Kidney (tissue), 2 donors: ENCODE data around the genes CNBD2 and GHRH.

GRCh38 chr20:35968240-35968779 is at the start of gene CNBD2:
CNBD2 (plus strand) TSS chr20:35968590.
- PRO-cap = no peak

DNA sequence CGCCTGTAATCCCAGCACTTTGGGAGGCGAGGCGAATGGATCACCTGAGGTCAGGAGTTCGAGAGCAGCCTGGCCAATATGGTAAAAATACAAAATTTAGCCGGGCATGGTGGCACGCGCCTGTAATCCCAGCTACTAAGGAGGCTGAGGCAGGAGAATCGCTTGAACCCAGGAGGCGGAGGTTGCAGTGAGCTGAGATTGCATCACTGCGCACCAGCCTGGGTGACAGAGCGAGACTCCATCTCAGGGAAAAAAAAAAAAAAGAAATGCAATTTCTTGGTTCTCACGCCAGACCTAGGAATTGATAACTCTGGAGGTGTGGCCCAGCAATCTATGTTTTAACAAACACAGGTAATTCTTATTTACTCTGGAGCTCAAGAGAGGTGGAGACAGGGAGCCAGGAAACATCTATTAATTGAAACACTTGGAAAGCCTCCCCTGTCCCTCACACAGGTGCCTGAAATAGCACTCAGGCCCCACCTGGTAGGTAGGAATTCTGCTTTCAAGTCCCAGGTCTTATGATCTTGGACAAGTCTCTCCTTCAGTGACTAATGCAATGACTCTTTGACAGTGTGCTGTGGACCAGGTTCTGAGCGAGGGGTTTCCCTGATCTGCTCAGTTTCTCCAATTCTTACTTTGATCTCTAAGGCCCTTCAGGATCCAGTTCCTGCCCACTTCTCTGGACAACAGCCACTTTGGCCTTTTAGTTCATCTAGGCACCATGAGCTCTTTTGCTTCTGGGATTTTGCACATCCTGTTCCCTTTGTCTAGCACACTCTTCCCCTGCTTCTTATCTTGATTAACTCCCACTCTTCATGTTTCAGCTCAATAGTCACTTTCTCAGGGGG is 58.5 kb upstream of the EPB41L1 start:
- PRO-cap = no peak
- RRBS = no CpG with 5 or more reads among the region's 13 CpGs

DNA sequence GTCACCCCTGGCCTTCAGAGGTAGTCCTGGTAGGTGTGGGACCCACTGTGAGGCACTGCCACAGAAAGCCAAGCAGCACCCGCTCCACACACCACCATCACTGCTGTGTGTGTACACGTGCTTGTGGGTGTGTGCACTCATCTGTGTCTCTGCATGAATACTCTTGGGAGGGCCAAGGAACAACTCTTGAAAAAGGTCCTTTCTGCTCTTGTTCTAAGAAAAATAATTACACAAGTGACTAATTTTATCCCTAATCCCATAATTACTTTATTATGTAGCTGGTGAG is 21.8 kb upstream of the EPB41L1 start:
- PRO-cap = no peak
- RRBS = no CpG with 5 or more reads among the region's 2 CpGs

DNA sequence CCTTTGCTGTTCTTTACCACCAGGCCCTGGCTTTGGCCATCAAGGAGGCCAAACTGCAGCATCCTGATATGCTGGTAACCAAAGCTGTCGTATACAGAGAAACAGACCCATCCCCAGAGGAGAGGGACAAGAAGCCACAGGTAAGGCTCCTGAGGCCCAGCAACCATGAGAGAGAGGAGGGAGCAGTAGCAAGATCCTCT is 14.1 kb upstream of the AAR2 start:
- PRO-cap = no peak
- RRBS = no CpG with 5 or more reads among the region's 1 CpG

GRCh38 chr20:36229956-36231111 is 5.9 kb upstream of the AAR2 start:
- PRO-cap = no peak
- RRBS = no CpG with 5 or more reads among the region's 8 CpGs

DNA sequence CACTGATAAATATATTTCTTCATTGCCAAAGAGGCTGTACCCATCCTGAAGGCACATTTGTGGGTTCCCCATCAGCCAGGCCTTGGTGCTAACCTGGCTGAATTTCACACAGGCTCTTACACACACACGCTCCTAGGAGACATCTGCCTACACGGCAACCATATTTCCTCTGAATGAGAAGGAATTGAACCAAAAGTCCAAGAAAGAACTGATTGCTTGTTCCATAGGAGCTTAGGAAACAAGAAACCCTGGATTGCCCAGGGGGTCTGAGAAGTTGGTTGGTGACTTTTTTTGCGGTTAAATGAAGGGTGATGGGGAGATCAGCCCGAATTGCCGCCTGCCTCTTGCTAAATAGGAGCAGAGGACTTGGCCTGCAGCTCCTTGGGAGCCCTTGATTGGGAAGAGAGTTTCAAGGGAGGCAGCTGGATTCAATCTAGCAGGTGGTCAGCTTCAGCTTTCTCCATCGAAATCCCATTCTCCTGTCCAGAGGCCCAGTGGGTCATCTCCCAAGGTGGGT is 19.7 kb downstream of the AAR2 start:
- PRO-cap = no peak
- RRBS = no CpG with 5 or more reads among the region's 6 CpGs

GRCh38 chr20:36270944-36271945 is 34.9 kb upstream of the DLGAP4 start:
- PRO-cap = no peak
- RRBS = no CpG with 5 or more reads among the region's 25 CpGs

- PRO-cap = no peak
- RRBS = no CpG with 5 or more reads among the region's 4 CpGs
These were observed 30.5 kb downstream of the DLGAP4 start for GRCh38 chr20:36336777-36336976.

GRCh38 chr20:36484236-36485077 is 56.9 kb upstream of the MYL9 start:
- PRO-cap = no peak
- RRBS = no CpG with 5 or more reads among the region's 9 CpGs

DNA sequence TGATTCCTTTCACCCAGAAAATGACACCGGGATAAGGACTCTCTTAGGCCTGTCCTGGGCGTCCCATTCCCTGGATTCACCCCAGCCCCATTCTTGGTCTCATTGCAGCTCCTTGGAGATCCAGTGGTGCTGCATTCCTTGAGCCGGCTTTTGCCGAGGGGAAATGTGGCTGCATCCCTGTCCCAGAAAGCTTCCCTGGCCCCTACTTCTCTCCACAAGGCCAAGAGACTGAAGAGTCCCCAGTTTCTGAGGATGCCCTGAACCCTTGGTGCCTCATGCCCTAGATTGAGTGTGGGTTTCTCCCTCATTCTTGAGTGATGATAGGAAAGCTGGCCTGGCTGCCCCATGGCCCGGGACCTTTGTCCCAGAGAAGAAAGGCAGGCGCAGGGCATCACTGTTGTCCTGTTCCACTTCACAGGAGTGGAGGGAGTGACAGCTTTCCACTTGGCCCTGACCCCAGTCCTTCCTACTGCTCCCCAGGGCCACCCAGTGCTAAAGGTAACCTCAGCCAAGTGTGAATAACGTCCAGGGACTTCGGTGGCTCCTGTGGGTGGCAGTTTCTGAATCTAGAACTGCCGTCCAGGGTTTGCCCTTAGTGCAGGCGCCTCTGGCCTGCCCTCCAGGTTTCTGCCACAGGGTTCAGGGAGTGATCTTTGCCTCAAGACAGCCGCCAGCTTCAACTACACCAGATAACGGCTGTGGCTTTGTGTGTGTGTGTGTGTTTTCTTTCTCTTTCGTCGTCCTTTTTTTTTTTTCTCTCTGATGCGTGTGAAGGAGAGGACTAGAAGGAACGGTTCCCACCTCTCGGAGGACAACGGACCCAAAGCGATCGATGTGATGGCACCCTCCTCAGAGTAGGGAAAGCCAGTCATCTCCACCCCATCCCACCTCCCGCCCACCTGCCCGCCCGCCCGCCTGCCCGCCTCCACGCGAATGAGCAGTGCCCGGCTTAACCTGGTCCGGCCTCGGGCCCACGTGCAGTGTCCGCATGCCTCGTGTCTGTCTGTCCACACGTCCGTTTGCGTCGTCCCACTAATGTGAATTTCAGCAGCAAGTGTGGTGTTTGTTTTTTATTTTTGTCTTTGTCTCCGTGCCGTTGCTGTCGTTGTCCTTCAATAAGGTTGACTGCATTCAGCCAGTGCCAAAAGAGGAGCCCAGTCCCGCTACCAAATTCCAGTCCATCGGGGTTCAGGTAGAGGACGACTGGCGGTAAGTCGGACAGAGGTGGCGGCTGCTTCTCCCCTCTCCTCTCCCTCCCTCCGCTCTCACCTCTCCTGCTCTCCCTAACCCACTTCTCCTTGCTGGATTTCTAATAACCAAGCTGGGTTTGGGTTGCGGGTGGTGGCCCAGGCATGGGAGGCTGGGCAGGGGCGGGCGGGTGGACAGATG is 42.4 kb upstream of the MYL9 start:
- PRO-cap = no peak
- RRBS = 88% methylated on average over 3 of the region's 50 CpGs

DNA sequence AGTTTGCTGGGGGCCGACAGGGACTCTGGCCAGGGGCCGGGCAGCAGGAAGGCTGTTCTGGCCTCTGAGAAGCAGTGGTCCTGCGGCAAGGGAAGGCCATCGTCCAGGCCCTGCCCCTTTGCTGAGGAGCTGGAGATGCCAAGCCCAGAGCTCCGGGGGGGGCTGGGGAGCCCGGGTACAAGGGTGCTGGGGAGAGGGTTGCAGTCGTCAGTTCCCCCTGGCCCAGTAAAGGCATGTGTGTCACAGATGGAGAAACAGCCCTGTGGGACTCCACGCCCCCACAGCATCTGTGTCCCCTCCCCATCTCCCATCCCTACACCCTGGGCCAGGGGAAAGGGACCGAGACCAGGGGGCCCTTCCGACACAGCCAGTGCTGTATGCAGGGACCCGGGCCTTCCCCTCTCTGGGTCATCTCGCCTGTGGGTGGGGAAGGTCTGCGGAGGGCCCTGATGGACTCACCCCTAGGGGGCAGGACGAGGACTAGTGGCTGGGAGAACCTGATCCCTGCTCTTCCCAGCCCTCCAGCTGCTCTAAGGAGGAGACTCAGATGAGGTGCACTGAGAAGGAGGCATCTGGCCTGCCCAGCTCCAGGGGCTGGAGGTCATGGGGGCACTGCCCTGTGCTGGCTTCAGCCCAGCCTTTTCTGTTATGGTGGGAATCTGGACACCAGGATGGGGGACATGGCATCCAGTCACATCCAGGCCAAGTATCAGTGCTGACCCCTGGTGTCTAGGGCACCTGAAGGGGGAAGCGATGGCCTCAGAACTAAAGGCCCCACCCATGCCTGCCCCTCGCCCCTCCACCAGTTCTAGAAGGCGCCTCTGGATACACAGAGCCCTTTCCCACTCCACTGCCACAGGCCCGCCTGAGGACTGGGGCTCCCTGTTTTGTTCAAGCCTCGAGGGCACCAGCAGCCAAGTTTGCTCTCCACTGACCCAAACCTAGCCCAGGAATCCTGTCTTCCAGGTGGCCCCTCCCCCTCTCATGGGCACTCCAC is 710 bp downstream of the MYL9 start:
- PRO-cap = bidirectional peak, plus-strand start at position 147 of the sequence, minus-strand start at position 107 of the sequence; bidirectional peak, plus-strand start at position 537 of the sequence, minus-strand start at position 405 of the sequence
- RRBS = 3% methylated on average over 3 of the region's 19 CpGs

DNA sequence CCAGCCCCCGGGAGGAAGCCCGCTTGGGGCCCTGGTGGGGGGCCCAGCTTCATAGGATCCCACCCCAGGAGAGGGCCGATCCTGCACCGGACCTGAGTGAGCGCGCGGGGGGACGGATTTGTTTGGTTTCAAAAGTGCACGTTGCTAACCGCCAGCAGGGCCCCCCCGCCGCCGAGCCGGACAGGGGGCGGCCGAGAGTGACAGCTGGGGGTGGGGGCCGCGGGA is 476 bp downstream of the TGIF2 start:
- PRO-cap = no peak
- RRBS = 2% methylated on average over 17 of the region's 18 CpGs

DNA sequence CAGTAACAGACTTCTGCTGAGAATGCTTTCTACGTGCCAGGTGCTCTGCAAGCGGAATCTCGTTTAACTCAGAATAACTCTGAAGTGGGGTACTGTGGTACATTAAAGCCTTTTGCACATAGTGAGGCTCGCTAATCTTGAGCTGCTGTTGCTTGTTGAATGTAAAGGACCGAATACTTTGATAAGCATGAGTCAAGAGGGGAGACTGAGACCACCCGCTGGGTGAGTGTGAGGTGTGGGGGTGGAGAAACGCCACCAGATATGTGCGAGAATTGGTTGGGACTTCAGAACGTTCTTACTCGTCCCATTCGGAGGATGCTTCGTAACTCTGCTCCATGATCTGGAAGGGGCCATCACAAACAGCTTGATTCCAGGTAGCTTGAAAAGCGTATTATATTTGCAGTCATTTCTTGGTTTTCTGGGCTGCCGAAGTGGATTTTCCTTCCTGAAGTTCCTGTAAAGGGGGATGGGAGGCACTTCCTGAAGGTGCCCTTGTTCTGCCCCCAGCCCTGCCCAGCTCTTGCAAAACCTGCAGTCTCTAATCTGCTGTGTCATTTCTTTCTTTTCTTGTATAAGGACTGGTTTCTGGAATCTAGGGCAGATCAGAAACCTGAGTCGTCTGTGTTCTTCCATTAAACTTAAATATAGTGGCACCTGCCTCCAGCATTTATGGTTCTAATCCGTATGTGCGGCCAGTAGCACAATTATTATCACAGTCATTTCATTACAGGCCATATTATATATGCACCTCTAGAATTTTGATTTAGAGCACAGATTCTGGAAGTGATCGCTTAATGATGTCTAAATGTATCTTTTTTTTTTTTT is 1.1 kb downstream of the RAB5IF start:
- PRO-cap = no peak
- RRBS = no CpG with 5 or more reads among the region's 18 CpGs

GRCh38 chr20:36645448-36645730 is 607 bp downstream of the SLA2 start:
- PRO-cap = no peak
- RRBS = no CpG with 5 or more reads among the region's 7 CpGs

DNA sequence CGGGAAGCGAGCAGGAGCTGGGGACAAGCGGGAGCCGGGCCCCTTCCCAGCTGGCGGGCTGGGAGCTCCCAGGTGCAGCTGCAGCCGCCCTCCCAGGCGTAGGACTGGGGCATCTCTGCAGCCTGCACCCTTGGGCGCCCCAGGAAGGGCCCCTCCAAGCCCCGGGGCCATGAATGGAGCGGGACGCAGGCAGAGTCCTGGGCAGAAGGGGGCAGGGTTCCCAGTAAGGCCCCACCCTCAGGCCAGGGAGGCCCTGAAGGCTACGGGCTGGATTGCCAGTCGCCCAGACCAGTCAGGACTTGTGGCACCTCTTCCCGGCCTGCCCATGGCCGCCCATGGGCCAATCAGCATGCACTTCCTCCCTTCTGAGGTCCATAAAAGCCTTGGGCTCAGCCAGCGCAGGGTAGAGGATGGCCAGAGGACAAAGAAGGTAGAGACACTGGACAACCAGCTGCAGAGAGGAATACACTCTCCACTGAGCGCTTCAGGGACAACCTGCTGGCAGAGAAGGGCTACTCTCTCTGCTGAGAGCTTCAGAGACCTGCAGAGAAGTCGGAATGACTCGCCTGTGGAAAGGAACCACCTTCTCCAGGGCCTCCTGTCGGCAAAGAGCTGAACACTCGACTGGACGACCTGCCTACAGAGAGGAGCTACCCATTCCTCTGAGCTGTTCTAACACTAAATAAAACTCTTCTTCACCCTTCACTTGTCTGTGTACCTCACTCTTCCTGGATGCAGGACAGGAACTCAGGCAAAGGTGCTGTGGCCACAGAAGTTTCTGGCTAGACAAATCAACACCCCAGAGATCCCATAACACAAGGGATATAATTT is 31.3 kb upstream of the SLA2 start:
- PRO-cap = no peak
- RRBS = 98% methylated on average over 5 of the region's 22 CpGs

GRCh38 chr20:36778436-36779730 is 5.3 kb upstream of the DSN1 start:
- PRO-cap = no peak
- RRBS = no CpG with 5 or more reads among the region's 7 CpGs

DNA sequence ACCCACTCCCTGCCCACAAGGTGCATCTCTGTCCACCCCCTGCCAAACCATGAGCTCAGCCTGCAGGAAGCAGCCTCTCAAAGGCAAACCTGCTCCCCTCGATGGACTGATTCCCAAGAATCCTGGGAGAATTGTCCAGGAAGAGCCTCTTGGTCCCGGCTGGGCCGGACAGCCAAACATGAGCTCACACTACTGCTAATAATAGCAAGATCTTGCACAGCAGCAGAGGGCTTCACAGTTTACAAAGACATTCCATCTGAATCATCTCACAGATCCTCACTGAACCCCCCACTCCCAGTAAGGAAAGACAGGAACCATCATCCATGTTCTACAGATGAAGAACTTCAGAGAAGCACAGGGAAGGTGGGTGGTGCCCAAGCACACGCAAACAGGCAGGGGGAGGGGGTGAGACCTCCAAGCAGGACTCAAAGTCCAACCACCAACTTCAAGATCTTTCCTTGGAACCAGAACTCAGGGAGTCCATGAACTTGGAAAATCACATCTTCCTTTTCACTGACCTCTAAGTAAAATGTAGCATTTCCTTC is 15.0 kb downstream of the SOGA1 start:
- PRO-cap = no peak
- RRBS = no CpG with 5 or more reads among the region's 4 CpGs

GRCh38 chr20:37261585-37262106 is at the start of gene GHRH:
GHRH (minus strand) TSS chr20:37261814.
- PRO-cap = no peak
- RRBS = no CpG with 5 or more reads among the region's 10 CpGs

DNA sequence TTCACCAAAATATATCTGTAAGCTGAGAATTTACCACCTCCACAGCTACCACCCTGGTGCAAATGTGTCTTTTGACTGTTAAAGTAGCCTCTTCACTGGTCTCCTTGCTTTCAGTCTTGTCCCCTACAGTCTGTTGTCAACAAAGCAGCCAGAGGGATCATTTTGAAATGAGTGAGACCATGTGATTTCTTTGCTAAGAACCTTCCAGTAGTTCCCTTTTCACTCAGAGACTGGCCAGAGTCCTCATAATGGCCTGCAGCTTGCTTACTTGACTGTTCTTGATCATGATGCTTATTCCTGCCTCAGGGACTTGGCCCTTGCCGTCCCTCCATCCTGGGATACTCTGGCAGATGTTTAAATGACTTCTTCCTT is 4.8 kb downstream of the MANBAL start:
- PRO-cap = no peak
- RRBS = no CpG with 5 or more reads among the region's 1 CpG

DNA sequence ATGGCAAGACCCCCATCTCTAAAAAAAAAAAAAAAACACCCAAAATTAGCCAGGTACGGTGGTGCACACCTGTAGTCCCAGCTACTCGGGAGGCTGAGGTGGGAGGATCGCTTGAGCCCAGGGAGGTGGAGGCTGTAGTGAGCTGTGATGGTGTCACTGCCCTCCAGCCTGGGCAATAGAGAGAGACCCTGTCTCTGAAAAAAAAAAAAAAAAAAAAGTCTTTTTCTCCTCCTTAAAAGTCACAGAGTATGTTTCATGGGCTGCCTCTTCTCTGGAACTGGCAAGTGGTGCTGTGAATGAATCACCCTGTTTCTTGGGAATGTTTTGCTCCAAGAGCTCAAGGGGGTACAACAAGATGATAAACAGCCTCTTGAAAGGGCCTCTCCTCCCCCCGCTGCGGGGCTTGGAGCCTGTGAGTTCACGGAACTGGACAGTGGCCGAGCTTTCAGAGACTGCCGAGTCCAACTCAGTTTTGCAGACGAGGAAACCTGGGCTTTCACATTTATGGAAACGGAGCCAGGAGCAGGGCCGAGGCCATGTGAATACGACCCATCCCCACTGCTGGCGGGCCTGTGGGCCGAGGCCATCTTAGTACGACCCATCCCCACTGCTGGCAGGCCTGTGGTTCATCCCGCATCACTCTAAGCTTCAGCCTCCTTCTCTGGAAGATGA is 18.3 kb upstream of the SRC start:
- PRO-cap = no peak
- RRBS = no CpG with 5 or more reads among the region's 16 CpGs